ENCODE data around the genes PSMA5, GSTM4 and ALX3.

DNA sequence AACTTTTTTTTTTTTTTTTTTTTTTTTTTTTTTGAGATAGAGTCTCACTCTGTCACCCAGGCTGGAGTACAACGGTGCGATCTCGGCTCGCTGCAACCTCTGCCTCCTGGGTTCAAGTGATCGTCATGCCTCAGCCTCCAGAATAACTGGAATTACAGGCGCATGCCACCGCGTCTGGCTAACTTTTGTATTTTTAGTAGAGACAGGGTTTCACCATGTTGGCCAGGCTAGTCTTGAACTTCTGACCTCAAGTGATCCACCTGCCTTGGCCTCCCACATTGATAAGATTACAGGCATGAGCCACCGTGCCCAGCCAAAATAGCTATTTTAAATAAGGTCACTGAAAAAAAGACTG lies 2.5 kb downstream of the SORT1 start:
- PRO-cap: no peak

GRCh38 chr1:109395628-109395995 lies 2.1 kb downstream of the SORT1 start:
- PRO-cap: no peak

- PRO-cap: bidirectional peak, plus-strand start at chr1:109426775, minus-strand start at chr1:109426417
Measured at GRCh38 chr1:109425687-109426498, at the start of gene PSMA5. Gene PSMA5 (minus strand): TSS chr1:109426448.

- PRO-cap: no peak
Measured at GRCh38 chr1:109438830-109439120, 12.5 kb upstream of the PSMA5 start.

DNA sequence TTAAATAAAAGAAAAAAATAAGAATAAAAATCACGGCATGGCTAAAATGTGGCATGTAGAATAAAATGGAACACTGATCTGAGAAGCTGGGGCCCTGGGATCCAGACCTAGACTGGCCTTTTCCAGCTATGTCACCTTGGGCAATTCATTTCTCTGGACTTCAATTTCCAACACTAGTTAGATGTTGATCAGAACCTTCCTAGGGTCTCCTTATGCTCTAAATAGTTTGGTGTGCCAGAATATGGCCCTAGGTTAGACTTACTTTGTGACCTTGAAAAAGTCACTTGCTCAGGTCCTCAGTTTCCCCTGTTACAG lies 1.3 kb downstream of the SYPL2 start:
- PRO-cap: no peak

- PRO-cap: no peak
Measured at GRCh38 chr1:109591814-109592637, 27.4 kb downstream of the GNAT2 start.

GRCh38 chr1:109655584-109656523 lies at the start of gene GSTM4:
Gene GSTM4 (plus strand): TSS chr1:109656099.
- PRO-cap: bidirectional peak, plus-strand start at chr1:109656128, minus-strand start at chr1:109656041; bidirectional peak, plus-strand start at chr1:109656306, minus-strand start at chr1:109656245

GRCh38 chr1:109756387-109757019 lies 7.2 kb downstream of the EPS8L3 start:
- PRO-cap: no peak

GRCh38 chr1:109767290-109767557 lies 3.5 kb upstream of the EPS8L3 start:
- PRO-cap: no peak

GRCh38 chr1:109783385-109783794 lies 19.7 kb upstream of the EPS8L3 start:
- PRO-cap: no peak

DNA sequence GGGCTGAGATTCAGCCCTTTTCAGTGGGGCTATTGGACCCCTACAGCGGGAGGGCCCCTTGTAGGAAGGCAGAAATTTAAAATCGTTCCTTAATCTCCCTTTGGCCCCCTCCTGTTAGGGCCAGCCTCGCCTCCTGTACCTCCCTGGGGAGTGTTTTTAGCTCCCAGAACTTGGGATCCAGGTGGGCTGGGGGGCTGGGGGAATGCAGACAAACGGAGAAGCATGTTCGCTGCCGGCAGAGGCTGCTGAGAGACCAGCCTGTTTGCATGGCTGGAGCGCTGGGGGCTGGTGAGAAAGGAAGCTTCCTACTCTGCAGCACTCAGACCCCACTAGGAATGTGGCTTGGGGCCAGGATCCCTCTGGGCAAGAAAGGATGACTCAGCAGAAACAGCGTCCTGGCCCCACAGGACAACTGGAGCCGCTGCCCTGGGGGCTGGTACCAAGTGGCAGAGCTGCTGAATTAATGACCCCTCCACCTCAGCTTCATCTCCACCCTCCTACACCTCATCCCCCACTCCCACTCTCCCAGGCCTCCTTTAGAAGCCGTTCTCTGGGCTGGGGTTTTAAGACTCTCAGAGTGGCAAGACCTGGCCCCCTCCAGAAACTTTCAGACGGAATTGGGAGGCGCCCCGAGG lies 28.4 kb upstream of the EPS8L3 start:
- PRO-cap: no peak

GRCh38 chr1:109793722-109794270 lies 30.1 kb upstream of the EPS8L3 start:
- PRO-cap: no peak

GRCh38 chr1:109929264-109929562 lies 18.6 kb downstream of the CSF1 start:
- PRO-cap: no peak

DNA sequence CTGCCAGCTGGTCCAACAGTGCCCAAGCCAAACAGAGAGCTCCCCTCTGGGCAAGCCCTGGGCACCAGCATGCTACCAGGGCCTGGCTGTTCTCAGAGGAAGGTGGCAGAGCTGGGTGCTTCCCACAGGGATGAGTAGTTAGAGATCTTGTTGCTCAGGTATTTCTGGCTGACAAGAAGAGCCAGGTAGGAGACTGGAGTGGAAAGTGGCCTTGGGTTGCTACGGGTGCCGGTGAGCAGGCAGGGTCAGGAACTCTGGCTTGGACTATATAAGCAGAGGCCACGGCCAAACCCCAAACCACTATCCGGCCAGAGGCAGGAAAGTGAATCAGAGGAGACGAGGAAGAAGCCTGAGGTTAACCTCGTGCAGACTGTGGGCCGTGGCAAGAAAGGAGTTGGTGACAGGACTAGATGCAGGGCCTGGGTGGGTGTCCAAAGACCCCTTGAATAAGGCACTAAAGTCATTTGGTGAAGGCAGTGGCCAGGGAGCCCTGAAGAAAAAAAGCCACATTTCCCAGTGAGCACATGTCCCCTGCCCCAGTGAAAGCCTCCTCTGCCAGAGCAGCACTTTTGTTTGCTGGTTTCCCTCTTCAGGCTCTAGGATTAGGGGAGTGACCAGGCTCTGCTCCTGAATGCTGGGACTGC lies 23.2 kb downstream of the CSF1 start:
- PRO-cap: no peak

- PRO-cap: no peak
Measured at GRCh38 chr1:110011543-110012646, 22.5 kb upstream of the STRIP1 start.

GRCh38 chr1:110048608-110049369 lies 14.4 kb downstream of the STRIP1 start:
- PRO-cap: no peak

DNA sequence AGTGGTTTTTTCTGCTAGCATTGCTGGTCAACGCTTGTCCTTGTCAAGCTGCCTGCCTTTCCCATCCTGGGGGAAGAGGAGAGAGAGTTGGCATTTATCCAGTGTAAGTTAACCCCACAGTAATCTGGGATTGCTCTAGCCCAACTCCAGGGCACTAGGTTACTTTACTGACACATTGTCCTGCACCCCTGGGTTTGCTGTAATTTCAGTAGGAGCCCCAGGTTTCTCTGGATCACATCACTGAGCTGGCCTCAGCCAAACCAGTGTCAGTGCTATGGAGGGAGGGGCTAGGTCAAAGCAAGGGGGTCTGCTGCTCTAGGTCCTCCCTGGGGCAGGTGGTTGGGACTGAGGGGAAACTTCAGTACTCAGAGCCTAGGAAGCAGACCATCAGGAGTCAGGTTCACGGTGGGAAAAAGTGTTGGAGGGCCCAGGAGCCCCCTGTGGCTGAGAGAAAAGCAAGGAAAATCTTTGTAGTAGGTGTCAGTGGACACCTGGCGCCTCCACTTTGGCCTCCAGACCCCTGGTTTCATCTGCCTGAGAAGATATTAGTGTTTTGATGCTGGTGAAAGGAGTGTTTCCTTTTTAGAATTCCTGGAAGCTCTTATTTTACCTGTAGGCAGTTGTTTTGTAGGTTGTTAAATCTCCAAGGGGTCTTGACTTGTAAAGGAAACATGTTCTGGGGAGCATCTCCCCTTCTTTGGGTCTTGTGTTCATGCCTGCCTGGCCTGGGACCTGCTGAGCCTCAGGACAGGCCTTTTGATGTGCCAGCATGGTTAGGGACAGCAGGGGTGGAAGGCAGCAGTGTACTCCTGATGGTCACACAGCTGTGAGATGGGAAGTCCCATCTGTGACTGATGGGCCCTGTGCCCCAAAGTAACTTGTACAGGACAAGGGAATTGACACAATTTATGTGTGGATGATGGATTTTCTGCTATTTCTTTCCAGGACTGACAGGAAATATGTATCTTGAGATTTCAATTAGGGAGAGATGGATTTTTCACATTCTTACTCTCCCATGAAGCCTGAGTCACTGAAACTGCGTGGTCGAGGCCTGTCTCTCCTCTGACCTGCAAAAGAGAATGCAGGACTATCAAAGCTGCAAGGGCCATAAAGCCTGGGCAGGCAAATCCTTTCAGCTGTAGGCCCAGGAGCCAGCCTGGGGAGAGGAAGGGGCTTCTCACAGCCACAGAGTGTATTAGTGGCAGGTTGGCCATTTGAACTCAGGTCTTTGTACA lies 15.4 kb downstream of the ALX3 start:
- PRO-cap: no peak

GRCh38 chr1:110067789-110068371 lies 2.6 kb downstream of the ALX3 start:
- PRO-cap: no peak

DNA sequence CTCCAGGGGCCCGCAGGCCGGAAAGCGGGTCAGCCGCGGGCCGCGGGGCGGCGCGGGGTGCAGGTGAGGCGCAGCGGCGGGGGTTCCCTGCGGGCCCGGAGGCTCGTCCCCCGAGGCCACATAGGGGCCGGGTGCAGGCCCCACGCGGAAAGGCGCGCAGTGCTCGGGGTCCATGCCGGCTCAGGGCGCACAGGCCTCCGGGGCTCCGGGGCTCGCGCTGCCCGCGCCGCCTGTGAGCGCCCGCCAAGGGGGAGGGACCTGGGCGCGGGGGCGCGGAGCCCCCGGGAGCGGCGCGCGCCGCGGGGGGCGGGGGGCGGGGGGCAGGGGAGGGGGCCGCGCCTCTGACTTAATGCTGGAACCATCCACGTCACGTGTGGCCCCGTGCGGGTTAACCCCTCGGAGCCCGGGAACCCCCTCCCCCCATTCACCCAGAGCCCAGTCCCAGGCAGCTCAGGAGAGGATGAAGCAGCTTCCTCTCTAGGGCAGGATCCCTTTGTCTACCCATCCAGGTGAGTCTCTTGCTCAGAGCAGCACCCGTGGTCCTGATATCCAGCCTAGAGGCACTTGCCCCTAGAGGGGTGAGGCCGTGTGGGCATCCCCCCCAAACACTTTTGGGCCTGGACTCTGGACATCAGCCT lies at the start of gene ALX3:
TSS of gene ALX3 (minus strand) at position 234 of the 638 bp plus-strand sequence.
- PRO-cap: no peak

GRCh38 chr1:110235098-110235827 lies 25.1 kb downstream of the KCNC4 start:
- PRO-cap: no peak